Mesenchymal stem cell of adipose (primary cell): ENCODE data around the gene ATP10B.

- CAGE, long polyA plus RNA: no peak
Measured at GRCh38 chr5:159877733-159878672, 38.3 kb upstream of the ADRA1B start.

DNA sequence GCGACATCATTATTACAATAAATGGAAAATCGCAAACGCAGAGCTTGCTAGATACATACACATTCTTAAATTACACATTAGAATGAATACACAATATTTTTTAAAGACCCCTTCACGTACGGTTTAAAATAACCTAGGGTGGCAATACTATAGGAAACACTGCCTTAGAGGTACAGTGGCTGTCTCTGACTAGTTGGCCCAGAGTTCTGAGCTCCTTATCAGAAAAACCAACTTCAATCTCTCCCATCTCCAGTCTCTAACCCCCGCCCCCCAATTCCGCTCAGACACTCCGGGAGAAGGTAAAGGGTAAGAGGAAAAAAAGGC, 973 bp downstream of the CCNJL start:
- CAGE, long polyA plus RNA: no peak

- CAGE, long polyA plus RNA: no peak
Measured at GRCh38 chr5:160417680-160418402, 1.0 kb downstream of the SLU7 start.

DNA sequence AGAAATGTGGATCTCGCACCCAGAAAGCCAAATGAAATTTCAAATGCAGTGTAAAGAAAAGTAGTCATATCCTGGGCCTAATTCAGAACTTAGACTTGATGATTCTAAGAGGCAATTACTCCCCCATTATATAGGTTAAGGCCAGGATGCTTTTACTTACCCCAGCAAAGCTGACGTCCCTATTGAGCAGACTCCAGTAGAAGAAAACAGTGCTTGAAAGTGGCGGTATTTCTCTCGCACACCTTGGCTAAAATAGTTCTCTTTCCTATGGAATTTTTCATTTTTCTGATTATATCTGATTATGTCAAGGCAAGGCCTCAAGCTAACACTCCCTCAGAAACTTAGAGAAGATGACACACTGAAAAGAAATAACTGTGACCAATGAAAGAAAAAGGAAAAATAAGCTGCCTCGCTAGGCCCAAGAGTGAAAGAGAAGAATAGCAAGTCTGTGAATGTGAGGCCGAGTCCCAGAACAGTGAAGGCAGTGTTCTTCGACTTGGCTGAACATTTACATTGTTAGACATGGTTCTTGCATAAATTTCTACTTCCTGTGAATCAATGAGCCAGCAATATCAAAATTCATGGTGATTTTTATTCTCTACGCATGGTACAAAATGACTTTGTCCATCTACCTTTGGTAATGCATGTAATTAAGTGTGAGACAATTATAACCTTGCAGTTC, at the start of gene ATP10B:
Gene ATP10B, minus strand, starts transcription at position 431 of the 682 bp plus-strand sequence.
- CAGE, long polyA plus RNA: no peak

DNA sequence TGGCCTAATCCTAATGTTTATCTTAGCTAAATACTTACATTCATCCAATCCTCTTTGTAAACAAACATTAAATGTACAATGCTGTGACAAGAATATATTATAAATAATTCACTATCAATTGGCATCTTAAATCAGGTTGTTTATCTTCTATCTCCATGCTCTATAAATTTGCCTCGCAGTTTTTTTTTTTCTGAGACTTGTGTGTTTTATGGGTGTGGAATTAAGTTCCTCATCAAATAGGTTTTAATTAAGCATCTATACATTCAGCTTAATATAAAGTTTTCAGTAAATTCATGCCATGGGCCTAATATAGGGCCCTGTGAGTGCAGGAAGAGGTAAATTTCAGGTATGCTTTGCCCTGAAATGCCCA, 90.6 kb downstream of the GABRG2 start:
- CAGE, long polyA plus RNA: no peak

DNA sequence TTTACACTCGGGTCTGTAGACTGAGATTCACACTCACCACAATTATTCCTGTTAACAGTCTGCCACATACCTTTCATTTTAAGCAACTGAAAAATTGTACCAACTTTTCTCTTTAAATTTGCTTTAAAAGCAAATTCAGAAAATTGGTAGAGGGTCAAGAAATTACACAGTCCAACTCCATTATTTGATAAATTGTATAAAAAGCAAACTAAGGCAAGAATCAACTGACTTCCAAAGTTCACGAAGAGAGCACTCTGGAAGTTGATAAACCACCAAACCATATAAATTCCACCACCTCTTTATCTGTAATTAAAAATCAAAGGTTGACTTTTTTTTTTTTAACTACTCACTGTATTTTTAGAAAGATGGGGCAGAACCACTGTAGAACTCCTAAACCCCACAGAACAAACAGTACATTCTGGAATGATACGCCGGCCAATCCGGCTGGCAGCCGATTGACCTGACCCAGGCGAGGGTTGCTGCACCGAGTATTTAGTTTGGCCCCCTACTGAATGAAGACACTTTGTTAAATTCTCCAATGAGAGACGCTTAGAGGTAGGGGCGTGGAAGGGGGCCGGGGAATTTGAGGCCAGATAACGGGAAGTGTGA, 458 bp upstream of the CCNG1 start:
- CAGE, long polyA plus RNA: no peak

DNA sequence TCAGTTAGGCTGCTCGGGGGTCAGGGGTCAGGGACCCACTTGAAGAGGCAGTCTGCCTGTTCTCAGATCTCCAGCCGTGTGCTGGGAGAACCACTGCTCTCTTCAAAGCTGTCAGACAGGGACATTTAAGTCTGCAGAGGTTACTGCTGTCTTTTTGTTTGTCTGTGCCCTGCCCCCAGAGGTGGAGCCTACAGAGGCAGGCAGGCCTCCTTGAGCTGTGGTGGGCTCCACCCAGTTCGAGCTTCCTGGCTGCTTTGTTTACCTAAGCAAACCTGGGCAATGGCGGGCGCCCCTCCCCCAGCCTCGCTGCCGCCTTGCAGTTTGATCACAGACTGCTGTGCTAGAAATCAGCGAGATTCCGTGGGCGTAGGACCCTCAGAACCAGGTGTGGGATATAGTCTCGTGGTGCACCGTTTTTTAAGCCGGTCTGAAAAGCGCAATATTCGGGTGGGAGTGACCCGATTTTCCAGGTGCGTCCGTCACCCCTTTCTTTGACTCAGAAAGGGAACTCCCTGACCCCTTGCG, 833.8 kb upstream of the TENM2 start:
- CAGE, long polyA plus RNA: no peak

GRCh38 chr5:166926041-166926485, 52.8 kb upstream of the TENM2 start:
- CAGE, long polyA plus RNA: no peak

DNA sequence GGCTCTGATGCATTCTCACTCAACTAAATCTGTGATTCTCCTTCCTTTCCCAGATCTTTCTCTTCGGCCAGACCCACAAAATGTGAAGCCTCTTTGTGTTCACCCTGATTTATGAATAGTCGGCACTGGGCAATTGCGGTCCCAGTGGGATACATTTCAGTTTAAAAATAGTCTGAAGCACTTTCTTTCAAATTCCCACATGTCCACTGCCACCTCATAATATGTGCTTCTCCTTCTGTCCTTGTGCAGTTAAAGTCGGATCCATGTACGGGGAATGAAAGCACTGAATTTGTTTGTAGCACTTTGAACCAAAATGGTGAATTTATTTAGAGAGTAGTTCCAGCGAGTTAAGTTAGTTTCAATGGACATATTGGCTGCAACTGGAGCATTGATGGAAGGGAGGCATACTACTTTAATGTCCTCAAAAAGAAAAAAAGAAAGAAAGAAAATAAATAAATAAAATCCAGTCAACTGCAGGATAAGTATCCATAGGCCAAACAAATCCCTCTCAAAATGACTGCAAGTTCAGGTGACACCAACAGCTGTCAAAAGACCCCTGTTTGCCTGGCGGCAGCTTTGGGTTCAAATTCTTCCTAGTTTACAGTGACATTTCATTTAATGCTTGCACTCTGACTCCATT, 317.4 kb downstream of the TENM2 start:
- CAGE, long polyA plus RNA: no peak

- CAGE, long polyA plus RNA: no peak
Measured at GRCh38 chr5:168299902-168300496, 8.6 kb downstream of the WWC1 start.

- CAGE, long polyA plus RNA: no peak
Measured at GRCh38 chr5:168314680-168315463, 23.4 kb downstream of the WWC1 start.

- CAGE, long polyA plus RNA: no peak
Measured at GRCh38 chr5:168317625-168318215, 26.3 kb downstream of the WWC1 start.

- CAGE, long polyA plus RNA: no peak
Measured at GRCh38 chr5:168681458-168682000, 102.4 kb upstream of the PANK3 start.

DNA sequence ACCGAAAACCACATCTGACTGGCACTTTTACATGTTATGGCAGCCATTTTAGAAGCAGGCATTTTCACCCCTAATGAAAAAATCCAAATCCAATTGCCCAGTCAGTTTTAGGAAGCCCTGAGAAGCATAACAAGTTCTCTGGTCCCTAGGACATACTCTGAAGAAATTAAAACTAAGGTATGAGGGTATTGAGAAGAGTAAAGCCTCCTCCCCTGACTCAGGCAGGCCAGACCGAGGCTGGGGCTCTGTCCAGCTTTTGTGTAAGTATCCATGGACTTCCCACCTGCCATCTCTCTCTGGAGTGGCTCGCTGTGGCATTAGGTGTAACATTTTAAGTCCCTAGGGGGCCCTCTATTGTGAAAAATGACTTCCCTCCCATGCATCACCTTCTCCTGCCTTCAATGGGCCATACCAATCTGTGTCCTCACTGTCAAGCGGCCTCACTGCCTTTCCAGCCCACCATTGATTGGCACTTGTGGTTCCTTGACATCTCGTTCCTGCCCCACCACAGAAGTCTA, 205.6 kb downstream of the SLIT3 start:
- CAGE, long polyA plus RNA: no peak

DNA sequence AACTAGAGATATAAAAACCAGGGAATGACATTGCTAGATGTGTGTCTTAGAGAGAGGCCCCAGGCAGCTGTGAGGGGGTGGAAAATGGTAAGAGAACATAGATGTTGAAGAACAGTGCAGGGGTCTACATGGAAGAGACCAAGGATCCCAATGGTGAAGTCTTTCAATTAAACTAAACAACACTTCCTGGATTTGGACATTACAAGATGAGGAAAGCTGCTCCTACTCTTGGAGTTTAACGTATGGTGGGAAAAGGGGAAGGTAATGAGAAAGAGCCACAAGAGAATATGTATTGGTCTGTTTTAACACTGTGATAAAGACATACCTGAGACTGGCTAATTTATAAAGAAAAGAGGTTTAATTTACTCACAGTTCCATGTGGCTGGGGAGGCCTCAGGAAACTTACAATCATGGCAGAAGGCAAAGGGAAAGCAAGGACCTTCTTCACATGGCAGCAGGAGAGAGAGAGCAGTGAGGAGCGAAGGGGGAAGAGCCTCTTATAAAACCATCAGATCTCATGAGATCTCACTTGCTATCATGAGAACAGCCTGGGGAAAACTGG, 124.7 kb downstream of the INSYN2B start:
- CAGE, long polyA plus RNA: no peak

GRCh38 chr5:170089531-170089736, 16.3 kb upstream of the FOXI1 start:
- CAGE, long polyA plus RNA: no peak

- CAGE, long polyA plus RNA: no peak
Measured at GRCh38 chr5:170254212-170254768, 21.5 kb downstream of the C5orf58 start.

DNA sequence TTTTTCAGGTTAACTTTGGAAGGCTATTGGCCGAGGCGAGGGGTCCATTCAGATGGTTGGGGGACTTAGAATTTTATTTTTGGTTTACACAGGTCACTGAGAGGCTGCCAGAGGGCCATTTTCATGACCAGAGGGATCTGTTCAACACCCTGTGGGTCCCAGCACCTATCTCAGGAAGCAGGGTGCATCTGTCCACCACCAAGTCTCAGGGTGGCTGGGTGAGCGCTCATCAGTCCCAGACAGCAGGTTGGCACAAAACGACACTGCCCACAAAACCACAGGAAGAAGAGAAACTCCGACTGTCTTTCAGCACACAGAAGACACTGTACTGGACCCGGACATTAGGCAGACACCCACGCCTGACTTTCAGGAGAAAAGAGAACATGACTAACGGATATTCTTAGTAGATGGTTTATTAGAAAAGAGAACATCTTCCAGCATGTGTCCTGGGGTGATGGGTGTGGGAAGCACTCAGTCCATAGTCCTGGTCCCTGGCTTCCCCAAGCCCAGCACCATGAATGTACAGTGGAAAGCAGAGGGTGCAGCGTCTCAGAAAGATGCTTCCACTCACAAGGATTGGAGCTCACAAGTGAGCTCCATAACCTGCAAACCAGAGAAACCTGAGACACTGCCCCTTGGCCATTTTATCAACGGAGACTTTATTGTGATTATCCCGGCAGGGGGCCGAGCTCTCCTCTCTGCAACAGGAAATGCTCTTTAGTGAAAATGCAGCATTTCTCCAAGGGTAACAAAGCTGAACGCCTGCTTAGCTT, 35.7 kb upstream of the LCP2 start:
- CAGE, long polyA plus RNA: no peak

GRCh38 chr5:170747273-170747933, 36.1 kb upstream of the GABRP start:
- CAGE, long polyA plus RNA: no peak

GRCh38 chr5:170788498-170788972, 5.0 kb downstream of the GABRP start:
- CAGE, long polyA plus RNA: no peak